ENCODE measurements around a stretch of chr1.

GRCh38 chr1:61299377-61299970 lies 217.1 kb downstream of the NFIA start:
- PRO-cap: no peak
CAGE:
- cytosol, long polyA minus RNA: no peak
- cytosol, long polyA plus RNA: no peak
- long polyA plus RNA: no peak
- nucleus, long polyA minus RNA: no peak
- nucleus, long polyA plus RNA: no peak

DNA sequence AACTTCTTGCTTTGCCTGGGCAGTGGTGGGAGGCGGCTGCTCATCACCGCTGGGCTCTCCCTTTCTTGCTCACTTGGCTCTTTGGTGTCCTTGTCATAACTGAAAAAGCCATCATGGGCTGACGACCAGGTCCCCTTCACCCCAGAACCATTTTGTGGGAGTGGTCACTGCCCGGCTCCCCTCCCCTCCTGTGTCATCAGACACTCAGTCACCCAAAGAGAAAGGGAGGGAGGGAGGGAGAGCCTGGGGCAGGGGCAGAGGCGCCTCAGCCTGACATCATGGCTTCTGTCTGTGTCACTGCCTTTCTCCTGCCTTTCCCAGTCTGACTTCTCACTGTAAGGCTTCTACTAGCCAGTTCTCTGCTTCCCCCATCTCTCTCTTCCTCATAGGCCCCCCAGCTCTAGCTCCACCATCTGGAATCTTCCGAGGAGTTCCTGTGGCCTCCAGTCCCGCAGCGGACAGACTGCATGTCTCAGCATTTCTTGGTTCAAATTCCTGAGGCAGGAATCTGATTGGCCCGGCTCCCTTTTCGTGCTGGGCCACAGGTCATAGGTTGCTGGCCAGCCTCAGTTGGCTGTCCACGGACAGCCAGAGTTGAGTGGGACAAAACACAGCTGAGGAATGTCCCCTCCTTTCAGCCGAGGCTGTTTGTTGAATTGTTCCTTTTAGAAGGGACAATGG lies 18.5 kb upstream of the KANK4 start:
- PRO-cap: no peak
CAGE:
- cytosol, long polyA minus RNA: no peak
- cytosol, long polyA plus RNA: no peak
- long polyA plus RNA: no peak
- nucleus, long polyA minus RNA: no peak
- nucleus, long polyA plus RNA: no peak

DNA sequence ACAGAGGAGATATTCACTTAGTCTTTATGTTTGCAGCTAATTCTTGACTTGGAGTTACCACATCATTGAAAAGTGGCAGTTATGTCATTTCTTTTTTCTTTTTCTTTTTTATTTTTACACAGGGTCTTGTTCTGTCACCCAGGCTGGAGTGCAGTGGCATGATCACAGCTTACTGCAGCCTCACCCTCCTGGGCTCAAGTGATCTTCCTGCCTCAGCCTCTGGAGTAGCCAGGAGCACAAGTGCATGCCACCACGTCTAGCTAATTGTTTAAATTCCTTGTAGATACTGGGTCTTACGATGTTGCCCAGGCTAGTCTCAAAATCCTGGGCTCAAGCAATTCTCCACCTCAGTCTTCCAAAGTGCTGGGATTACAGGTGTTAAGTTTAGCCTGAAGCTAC lies 52.1 kb upstream of the KANK4 start:
- PRO-cap: no peak
CAGE:
- cytosol, long polyA minus RNA: no peak
- cytosol, long polyA plus RNA: no peak
- long polyA plus RNA: no peak
- nucleus, long polyA minus RNA: no peak
- nucleus, long polyA plus RNA: no peak

DNA sequence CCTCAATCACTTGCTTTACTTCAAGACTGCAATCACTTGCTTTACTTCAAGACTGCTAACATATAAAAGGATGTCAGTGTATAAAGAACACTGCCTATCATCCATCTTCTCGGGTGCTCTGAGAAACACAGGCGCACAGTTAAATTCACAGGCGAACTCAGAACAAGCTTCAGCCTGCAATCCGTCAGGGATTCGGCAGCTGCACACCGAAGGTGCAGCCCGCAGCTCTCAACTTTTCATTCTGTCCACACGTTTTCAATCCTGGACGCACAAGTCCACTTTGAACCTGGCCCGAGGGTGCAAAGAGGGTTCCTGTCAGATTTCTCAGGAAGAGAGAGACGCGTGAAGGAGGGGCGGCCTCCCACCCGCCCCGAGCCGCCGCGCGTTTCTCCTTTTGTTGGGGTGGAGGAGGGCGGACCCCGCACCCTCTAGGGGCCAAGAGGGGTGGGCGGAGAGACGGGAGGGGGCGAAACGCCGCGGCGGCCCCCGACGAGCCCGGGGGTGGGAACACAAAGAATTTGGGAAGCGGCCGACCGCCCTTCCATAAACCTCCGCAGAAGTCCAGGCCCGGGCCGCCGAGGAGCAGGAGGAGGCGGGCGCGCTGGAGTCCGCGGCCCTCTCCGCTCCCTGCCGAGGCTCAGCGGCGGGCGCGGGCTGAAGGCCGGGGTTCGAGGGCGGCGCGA lies 674 bp downstream of the DOCK7 start:
- PRO-cap: unidirectional peak, plus-strand start at position 327 of the sequence
CAGE:
- cytosol, long polyA minus RNA: no peak
- cytosol, long polyA plus RNA: no peak
- long polyA plus RNA: no peak
- nucleus, long polyA minus RNA: no peak
- nucleus, long polyA plus RNA: no peak

- PRO-cap: no peak
CAGE:
- cytosol, long polyA minus RNA: no peak
- cytosol, long polyA plus RNA: no peak
- long polyA plus RNA: no peak
- nucleus, long polyA minus RNA: no peak
- nucleus, long polyA plus RNA: no peak
These were observed 37.5 kb upstream of the ATG4C start for GRCh38 chr1:62746492-62746817.

- PRO-cap: no peak
CAGE:
- cytosol, long polyA minus RNA: no peak
- cytosol, long polyA plus RNA: no peak
- long polyA plus RNA: no peak
- nucleus, long polyA minus RNA: no peak
- nucleus, long polyA plus RNA: no peak
These were observed 3.7 kb downstream of the FOXD3 start for GRCh38 chr1:63326088-63326439.

GRCh38 chr1:63487664-63488135 lies 35.3 kb downstream of the ITGB3BP start:
- PRO-cap: no peak
CAGE:
- cytosol, long polyA minus RNA: no peak
- cytosol, long polyA plus RNA: no peak
- long polyA plus RNA: no peak
- nucleus, long polyA minus RNA: no peak
- nucleus, long polyA plus RNA: no peak

GRCh38 chr1:63618867-63619491 lies 25.8 kb downstream of the PGM1 start:
- PRO-cap: no peak
CAGE:
- cytosol, long polyA minus RNA: no peak
- cytosol, long polyA plus RNA: no peak
- long polyA plus RNA: no peak
- nucleus, long polyA minus RNA: no peak
- nucleus, long polyA plus RNA: no peak

DNA sequence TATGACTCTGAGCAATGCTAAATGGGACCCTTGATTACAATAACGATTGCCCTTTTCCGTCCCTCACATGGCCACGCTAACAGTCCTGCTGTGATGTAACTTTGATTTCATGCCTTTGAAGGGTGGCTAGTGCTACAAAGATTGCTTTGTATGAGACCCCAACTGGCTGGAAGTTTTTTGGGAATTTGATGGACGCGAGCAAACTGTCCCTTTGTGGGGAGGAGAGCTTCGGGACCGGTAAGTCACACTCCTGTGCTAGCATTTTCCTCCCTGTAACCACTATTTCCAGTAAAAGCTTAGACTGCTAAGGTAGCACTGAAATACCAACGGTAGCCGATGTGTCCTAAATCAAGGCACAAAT lies 45.3 kb downstream of the PGM1 start:
- PRO-cap: no peak
CAGE:
- cytosol, long polyA minus RNA: no peak
- cytosol, long polyA plus RNA: no peak
- long polyA plus RNA: no peak
- nucleus, long polyA minus RNA: no peak
- nucleus, long polyA plus RNA: no peak

GRCh38 chr1:63796441-63797403 lies 22.9 kb downstream of the ROR1 start:
- PRO-cap: no peak
CAGE:
- cytosol, long polyA minus RNA: no peak
- cytosol, long polyA plus RNA: no peak
- long polyA plus RNA: no peak
- nucleus, long polyA minus RNA: no peak
- nucleus, long polyA plus RNA: no peak

GRCh38 chr1:63829617-63830134 lies 55.9 kb downstream of the ROR1 start:
- PRO-cap: no peak
CAGE:
- cytosol, long polyA minus RNA: no peak
- cytosol, long polyA plus RNA: no peak
- long polyA plus RNA: no peak
- nucleus, long polyA minus RNA: no peak
- nucleus, long polyA plus RNA: no peak

- PRO-cap: no peak
CAGE:
- cytosol, long polyA minus RNA: no peak
- cytosol, long polyA plus RNA: no peak
- long polyA plus RNA: no peak
- nucleus, long polyA minus RNA: no peak
- nucleus, long polyA plus RNA: no peak
These were observed 138.4 kb downstream of the ROR1 start for GRCh38 chr1:63912195-63912590.

- PRO-cap: no peak
CAGE:
- cytosol, long polyA minus RNA: no peak
- cytosol, long polyA plus RNA: no peak
- long polyA plus RNA: no peak
- nucleus, long polyA minus RNA: no peak
- nucleus, long polyA plus RNA: no peak
These were observed 53.4 kb upstream of the RAVER2 start for GRCh38 chr1:64691363-64691984.

DNA sequence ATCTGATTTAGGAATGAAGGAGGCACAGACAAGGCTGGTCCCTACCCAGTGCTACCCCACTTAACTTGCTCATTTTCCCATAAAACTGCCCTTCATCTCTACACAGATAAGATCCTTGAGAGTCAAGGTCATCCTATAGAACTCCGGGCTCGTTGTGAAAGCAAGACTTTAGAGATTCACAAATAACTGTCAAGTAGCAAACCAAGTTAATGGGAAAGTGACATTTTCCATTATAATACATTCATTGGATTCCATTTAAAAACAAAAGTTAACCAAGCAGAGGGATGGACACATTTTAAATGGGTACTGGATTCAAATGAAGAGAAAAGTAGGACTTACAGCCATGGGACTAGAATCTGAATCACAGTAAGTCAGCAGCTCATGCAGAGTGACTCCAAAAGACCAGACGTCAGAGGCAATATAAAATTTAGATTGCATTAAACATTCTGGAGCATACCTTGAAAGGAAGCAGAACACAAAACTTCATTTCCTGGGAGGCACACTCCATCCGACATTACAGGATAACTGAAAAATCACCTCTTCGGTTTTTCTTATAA lies 91.0 kb downstream of the RAVER2 start:
- PRO-cap: no peak
CAGE:
- cytosol, long polyA minus RNA: no peak
- cytosol, long polyA plus RNA: no peak
- long polyA plus RNA: no peak
- nucleus, long polyA minus RNA: no peak
- nucleus, long polyA plus RNA: no peak

- PRO-cap: no peak
CAGE:
- cytosol, long polyA minus RNA: start-site peak on the minus strand at chr1:64837934-64838041, 25 reads
- cytosol, long polyA plus RNA: no peak
- long polyA plus RNA: no peak
- nucleus, long polyA minus RNA: no peak
- nucleus, long polyA plus RNA: no peak
These were observed 92.9 kb downstream of the RAVER2 start for GRCh38 chr1:64837871-64838171.

GRCh38 chr1:64890924-64892100 lies 75.0 kb downstream of the JAK1 start:
- PRO-cap: no peak
CAGE:
- cytosol, long polyA minus RNA: no peak
- cytosol, long polyA plus RNA: no peak
- long polyA plus RNA: no peak
- nucleus, long polyA minus RNA: start-site peak on the plus strand at chr1:64891831-64891846, 6 reads
- nucleus, long polyA plus RNA: no peak

GRCh38 chr1:64933066-64934248 lies 32.9 kb downstream of the JAK1 start:
- PRO-cap: no peak
CAGE:
- cytosol, long polyA minus RNA: no peak
- cytosol, long polyA plus RNA: no peak
- long polyA plus RNA: no peak
- nucleus, long polyA minus RNA: no peak
- nucleus, long polyA plus RNA: no peak

DNA sequence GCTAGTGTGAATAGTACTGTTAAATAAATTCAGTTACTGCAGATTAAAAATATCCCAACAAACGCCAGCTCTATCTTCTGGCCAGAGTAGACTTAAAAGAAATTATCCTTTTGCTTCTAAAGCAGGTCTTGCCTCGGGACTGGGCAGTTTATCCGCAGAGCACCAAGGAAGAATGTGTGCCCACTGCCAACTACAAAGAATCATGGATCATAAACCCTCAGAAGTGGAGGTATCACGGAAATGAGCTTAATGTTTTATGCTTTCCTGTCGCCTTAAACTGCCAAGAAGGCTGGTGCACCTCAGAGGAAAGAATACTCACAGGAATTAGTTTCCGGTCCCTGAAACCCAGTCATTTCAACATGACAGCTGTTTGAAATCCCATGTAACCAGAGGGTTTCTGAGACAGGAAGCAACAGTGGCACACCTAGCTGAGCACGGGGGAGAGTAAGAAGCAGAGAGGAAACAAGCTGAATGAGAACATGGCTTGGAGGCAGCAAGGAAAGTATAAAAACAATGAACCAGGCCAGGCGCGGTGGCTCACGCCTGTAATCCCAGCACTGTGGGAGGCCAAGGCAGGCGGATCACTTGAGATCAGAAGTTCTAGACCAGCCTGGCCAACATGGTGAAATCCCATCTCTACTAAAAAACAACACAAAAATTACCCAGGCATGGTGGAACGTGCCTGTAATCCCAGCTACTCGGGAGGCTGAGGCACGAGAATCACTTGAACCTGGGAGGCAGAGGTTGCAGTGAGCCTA lies 3.9 kb downstream of the JAK1 start:
- PRO-cap: no peak
CAGE:
- cytosol, long polyA minus RNA: no peak
- cytosol, long polyA plus RNA: no peak
- long polyA plus RNA: no peak
- nucleus, long polyA minus RNA: no peak
- nucleus, long polyA plus RNA: no peak

GRCh38 chr1:64982994-64983556 lies 16.7 kb upstream of the JAK1 start:
- PRO-cap: no peak
CAGE:
- cytosol, long polyA minus RNA: no peak
- cytosol, long polyA plus RNA: no peak
- long polyA plus RNA: no peak
- nucleus, long polyA minus RNA: no peak
- nucleus, long polyA plus RNA: no peak

DNA sequence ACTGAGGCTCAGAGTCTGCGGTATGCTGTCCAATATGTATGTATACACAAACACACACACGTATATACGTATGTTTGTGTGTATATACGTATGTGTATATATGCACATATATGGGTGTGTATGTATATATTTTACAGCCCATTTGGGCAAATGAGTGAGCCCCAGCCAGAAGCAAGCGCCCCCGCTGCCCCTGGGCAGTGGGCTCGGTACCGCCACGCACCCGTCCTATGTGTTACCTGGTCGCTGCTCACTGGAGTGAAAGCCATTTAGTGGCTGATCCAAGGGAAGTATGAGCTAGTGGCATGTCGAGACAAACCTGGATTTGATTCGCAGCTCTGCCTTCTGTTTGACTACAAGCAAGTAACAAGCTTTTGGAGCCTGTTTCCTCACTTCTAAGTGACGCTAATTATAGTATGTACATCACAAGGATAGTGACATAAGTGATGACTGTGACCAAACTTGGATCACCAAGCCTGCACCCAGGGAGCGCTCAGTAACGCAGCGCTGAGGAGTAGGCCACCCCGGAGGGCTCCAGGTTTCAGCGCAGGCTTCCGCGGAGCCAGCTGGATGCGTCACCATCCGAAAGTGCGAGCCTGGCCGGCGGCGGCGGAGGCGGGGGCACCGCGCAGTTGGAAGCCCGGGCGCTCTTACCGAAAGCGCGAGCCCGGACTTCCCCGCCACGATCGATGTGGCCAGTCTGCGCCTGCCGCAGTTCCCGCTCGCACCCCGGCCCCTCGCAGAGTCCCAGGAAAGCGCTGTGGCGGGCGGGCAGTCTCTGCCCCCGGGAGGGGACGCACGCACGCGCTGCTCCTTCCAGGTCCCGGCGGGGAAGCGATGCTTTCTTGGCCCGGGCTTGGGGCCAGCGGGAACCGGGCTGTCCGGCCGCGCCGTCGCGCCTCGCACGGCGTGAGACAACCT lies 36.0 kb upstream of the JAK1 start:
- PRO-cap: bidirectional peak, plus-strand start at position 578 of the sequence, minus-strand start at position 587 of the sequence; bidirectional peak, plus-strand start at position 842 of the sequence, minus-strand start at position 833 of the sequence
CAGE:
- cytosol, long polyA minus RNA: no peak
- cytosol, long polyA plus RNA: no peak
- long polyA plus RNA: no peak
- nucleus, long polyA minus RNA: no peak
- nucleus, long polyA plus RNA: no peak

Data from endothelial cell of umbilical vein (primary cell).